Measurements from ENCODE around the genes LSMEM2, TUSC2 and IQCF2.

GRCh38 chr3:50251398-50251786 lies 15.4 kb downstream of the GNAI2 start:
- PRO-cap: no peak
CAGE:
- cytosol, long polyA minus RNA: no peak
- cytosol, long polyA plus RNA: no peak
- long polyA plus RNA: no peak
- nucleus, long polyA minus RNA: no peak
- nucleus, long polyA plus RNA: no peak

DNA sequence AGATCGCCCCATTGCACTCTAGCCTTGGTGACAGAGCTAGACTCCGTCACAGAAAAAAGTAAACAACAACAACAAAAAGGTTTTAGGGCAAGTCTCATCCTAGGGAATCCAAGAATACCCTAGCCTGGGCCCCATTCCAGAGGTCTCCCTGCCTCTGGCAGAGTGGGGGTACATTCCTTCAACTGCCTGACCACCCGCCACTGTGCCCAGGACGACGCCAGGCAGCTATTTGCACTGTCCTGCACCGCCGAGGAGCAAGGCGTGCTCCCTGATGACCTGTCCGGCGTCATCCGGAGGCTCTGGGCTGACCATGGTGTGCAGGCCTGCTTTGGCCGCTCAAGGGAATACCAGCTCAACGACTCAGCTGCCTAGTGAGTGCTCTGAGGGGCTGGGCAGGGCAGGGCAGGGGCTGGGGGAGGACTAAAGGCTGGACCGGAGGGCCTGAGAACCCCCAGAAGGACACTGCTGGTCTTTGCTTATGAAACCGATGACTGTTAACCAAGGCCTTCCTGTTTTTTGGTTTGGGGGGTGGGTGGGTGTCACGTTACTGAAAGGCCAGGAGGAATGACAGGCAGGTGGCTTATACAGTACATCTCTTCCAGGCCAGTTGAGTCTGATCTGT lies 16.0 kb upstream of the SEMA3B start:
- PRO-cap: no peak
CAGE:
- cytosol, long polyA minus RNA: no peak
- cytosol, long polyA plus RNA: no peak
- long polyA plus RNA: no peak
- nucleus, long polyA minus RNA: no peak
- nucleus, long polyA plus RNA: no peak

DNA sequence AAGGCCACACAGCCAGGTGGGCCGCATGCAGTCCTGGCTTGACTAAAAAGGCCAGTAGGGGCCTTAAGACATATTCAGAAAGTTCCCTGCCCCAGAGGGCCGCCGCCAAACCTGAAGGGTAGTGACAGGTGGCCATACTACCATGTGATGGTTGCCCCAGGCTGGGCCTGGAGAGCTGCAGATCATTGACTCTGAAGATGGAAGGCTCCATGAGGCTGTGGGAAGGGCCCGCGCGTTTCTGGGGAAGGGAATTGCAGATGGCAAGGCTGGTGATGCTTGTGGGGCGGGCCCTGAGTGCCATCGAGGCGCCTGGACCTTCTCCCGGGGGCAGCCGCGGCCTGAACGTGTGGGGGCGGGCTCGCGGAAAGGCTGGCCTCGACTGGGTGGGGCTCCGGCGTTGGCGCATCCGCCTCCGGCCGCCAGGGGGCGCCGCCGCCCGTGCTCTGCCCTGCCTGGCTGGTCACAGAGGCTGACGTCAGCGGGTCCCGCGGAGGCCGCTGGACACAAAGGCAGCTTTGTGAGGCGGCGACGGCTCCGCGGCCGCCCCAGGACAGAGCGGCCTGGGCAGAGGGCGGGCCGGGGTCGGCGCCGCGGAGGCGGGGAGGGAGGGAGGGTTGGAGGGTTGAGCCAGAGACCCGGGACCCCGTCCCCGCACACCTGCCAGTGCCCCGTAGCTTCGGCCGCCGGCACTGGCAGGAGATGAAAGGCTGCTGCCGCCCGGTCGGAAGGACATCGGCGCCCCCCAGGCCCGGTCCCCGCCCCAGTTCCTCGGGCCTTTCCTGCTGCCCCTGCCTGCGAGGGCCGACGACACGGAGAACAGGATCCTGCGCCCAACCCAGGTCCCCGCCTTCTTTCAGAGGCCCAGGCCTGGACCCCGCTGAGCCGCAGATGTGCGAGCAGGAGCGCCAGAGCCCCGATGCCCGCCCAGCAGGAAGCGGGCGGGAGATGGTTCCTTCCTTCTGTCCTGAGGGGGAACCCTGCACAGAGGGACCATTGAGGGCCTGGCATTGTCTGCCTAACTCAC lies 8.9 kb upstream of the SEMA3B start:
- PRO-cap: unidirectional peak, plus-strand start at position 481 of the sequence; bidirectional peak, plus-strand start at position 856 of the sequence, minus-strand start at position 918 of the sequence
CAGE:
- cytosol, long polyA minus RNA: no peak
- cytosol, long polyA plus RNA: no peak
- long polyA plus RNA: no peak
- nucleus, long polyA minus RNA: no peak
- nucleus, long polyA plus RNA: no peak

DNA sequence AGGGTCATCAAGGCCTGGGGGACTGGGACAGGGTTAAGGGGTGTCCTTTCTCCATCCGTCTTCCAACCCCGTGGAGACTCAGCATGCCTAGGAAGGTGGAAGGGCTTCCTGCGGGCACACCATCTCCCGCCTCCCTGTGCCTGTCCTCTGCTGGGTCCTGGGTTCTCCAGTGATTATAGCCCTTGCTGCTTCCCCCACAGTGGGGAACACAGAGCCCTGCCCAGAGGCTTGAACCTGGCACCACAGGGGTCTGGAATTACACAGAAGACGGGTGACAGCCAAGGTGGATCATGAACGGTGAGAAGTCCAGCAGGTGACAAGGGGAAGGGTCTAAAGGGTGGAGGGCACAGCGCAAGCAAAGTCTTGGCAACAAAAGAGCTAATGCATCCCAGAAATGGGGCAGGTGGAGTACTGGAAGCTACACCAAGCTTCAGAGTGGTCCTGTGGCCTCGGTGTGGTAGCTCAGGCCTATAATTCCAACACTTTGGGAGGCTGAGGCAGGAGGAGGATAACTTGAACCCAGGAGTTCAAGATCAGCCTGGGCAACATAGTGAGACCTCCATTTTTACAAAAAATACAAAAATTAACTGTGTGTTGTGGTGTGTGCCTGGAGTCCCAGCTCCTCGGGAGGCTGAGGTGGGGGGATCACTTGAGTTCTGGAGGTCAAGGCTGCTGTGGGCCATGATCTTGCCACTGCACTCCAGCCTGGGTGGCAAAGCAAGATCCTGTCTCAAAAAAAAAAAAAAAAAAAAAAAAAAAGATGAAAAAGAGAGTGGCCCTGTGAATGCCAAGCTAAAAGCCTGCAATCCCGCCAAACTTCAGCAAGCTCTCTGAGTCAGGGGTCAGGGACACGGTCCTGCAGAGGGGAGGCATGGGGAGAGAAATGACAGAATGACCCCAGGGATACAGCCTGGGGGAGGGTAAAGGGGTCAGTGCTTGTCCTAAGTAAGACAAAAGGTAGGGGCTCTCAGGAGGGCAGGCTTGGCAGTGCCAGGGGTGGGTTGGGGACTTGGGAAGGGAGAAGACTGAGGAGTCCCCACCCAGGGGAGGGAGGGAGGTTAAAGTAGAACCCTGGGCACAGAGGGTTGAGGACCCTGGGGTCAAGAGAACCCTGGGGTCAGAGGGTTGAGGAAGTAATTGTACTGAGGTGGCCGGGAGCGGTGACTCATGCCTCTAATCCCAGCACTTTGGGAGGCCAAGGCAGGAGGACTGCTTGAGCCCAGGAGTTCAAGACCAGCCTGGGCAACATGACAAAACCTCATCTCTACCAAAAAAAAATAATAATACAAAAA lies 5.7 kb upstream of the SEMA3B start:
- PRO-cap: no peak
CAGE:
- cytosol, long polyA minus RNA: no peak
- cytosol, long polyA plus RNA: no peak
- long polyA plus RNA: no peak
- nucleus, long polyA minus RNA: no peak
- nucleus, long polyA plus RNA: no peak

- PRO-cap: no peak
CAGE:
- cytosol, long polyA minus RNA: no peak
- cytosol, long polyA plus RNA: no peak
- long polyA plus RNA: no peak
- nucleus, long polyA minus RNA: no peak
- nucleus, long polyA plus RNA: no peak
These were observed at the start of gene LSMEM2 for GRCh38 chr3:50278619-50279290. Gene LSMEM2, plus strand, starts transcription at chr3:50279087.

DNA sequence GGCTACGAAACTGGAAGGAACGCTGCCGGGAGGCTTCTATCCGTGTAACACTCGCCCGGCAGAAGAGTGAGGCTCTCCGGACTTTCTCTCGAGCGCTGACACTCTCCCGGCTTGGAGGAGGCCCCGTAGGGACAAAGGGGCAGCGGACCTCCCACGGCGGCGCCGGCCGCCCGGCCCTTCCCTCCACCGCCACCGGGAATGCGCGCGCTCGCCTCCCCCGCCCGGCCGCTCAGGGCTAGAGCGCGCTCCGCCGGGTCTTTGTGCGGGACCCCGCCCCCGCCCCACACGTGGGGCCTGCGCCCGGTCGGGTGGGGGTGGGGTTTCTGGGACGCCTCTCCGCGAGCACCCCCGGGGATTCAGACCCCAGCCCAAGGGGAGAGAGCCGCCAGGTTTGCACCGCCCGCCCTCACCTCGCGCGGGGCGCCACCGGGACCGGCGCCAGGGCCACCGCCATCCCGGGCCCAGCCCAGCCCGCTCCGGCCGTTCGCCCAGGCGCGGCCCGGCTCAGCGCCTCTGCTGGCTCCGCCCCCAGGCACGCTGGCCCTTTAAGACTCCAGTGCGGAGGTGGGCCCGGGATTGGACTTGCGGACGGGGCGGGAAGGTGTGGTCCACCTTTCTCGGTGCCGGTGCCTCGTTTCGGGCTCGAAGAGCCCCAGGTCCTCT lies 1.5 kb downstream of the HYAL2 start:
- PRO-cap: bidirectional peak, plus-strand start at position 238 of the sequence, minus-strand start at position 200 of the sequence; bidirectional peak, plus-strand start at position 576 of the sequence, minus-strand start at position 518 of the sequence
CAGE:
- cytosol, long polyA minus RNA: start-site peak on the minus strand centred at position 504 of the sequence, 53 bp wide, 28 reads
- cytosol, long polyA plus RNA: start-site peak on the minus strand centred at position 503 of the sequence, 51 bp wide, 245 and 240 reads in 2 replicates
- long polyA plus RNA: no peak
- nucleus, long polyA minus RNA: no peak
- nucleus, long polyA plus RNA: no peak

GRCh38 chr3:50327869-50328935 lies at the start of gene TUSC2:
Gene TUSC2, minus strand, starts transcription at chr3:50328223.
- PRO-cap: bidirectional peak, plus-strand start at chr3:50328342, minus-strand start at chr3:50328219
CAGE:
- cytosol, long polyA minus RNA: start-site peak on the minus strand at chr3:50328163-50328243, 25 reads
- cytosol, long polyA plus RNA: start-site peak on the minus strand at chr3:50328163-50328213, 207 and 119 reads in 2 replicates
- long polyA plus RNA: start-site peak on the minus strand at chr3:50328163-50328219, 517 and 378 reads in 2 replicates
- nucleus, long polyA minus RNA: no peak
- nucleus, long polyA plus RNA: no peak

DNA sequence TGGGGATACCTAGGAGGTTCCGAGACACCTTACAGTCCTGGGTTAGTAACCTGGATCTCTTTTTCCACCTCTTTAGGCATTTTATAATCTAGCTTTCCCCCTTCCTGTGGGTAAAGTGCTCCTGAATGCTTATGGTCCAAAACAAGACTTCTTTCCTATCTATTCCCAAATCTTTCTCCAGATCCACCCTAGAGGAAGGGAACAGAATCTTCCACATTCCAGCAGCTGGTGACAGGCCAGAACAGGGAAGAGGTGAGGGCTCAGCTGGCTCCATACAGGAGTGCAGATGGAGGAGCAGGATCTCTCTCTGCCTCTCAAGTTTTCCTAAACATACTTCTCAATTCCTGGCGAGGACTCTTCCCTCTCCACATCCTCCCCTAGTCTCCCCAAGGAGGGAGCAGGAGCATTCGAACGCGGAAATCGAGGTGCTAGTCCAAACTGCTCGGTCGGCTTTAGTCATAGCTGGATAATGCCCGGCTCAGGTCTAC lies 4.2 kb downstream of the RASSF1 start:
- PRO-cap: no peak
CAGE:
- cytosol, long polyA minus RNA: no peak
- cytosol, long polyA plus RNA: no peak
- long polyA plus RNA: no peak
- nucleus, long polyA minus RNA: no peak
- nucleus, long polyA plus RNA: no peak

- PRO-cap: no peak
CAGE:
- cytosol, long polyA minus RNA: no peak
- cytosol, long polyA plus RNA: no peak
- long polyA plus RNA: no peak
- nucleus, long polyA minus RNA: no peak
- nucleus, long polyA plus RNA: no peak
These were observed 705 bp downstream of the TMEM115 start for GRCh38 chr3:50358275-50359357.

- PRO-cap: no peak
CAGE:
- cytosol, long polyA minus RNA: no peak
- cytosol, long polyA plus RNA: no peak
- long polyA plus RNA: no peak
- nucleus, long polyA minus RNA: no peak
- nucleus, long polyA plus RNA: no peak
These were observed 18.9 kb downstream of the HEMK1 start for GRCh38 chr3:50587988-50588946.

DNA sequence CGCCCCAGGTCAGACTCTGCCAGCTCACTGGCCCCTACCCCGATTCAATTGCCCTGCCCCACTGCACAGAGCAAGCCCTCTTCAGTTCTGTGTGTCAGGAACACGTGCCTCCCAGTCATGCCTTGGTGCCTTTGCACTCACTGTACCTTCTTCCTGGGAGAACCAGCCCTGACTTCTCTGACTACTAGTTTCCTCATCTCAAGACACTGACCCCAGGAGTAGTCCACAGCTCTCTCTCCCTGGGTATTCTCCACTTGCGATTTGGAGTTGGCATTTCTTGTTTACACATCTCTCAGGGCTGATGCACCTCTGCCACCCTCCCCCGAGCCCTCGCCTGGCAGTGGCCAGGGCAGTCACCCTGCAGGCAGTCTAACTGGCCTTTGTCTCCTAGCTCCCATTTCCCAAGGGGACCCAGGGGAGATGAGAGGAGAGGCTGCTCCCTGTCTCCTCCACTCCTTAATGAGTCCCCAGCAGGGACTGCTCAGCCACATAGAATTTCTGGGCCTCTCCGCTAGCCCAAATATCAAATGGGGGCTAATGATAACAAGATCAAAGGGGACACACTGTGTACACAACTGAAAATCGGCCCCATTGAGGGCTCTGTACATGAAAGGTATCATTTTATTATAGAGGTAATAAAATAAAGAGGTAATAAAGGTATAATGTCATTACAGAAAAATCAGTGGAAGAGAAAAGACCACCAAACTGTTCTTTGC lies 5.5 kb downstream of the CISH start:
- PRO-cap: no peak
CAGE:
- cytosol, long polyA minus RNA: no peak
- cytosol, long polyA plus RNA: no peak
- long polyA plus RNA: no peak
- nucleus, long polyA minus RNA: no peak
- nucleus, long polyA plus RNA: no peak

DNA sequence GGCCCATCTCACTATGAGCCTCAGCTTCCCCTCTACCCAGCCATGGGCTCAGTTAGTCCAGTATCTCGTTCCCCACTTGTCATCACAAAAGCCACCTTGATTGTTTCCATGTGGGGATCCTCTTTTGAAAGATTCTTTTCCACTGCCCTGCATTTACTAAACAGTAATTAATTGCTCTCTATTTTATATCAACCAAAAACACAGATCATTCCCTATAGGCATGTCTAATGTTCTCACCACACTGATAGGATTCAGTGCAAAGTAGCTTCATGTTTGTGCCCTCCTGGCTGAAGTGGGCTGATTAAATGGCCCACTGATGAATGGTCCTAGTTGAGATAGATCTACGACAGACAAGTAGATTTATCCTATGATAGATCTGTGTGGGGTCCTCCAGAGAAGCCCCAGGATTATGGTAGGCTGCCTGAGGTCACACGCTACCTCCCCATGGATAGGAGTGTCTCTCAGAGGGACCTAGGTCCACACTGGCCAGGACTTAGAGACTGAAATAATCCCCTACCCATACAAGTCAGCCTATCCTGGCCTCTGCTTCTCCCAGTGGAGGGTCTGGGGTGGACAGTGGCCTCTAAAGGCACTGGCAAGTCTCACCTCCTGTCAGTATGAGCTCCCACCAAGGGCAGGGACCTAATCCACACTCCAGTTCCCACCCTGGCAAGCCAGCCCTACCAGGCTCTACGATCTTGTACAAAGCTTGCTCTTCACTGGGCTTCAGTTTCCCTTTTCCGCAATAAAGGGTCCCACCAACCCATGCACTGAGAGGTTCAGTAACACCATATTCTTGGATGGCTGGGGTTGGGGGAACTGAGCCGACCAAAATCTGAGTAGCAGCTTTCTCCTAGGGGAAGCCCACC lies 2.6 kb downstream of the CISH start:
- PRO-cap: no peak
CAGE:
- cytosol, long polyA minus RNA: no peak
- cytosol, long polyA plus RNA: no peak
- long polyA plus RNA: no peak
- nucleus, long polyA minus RNA: no peak
- nucleus, long polyA plus RNA: no peak

DNA sequence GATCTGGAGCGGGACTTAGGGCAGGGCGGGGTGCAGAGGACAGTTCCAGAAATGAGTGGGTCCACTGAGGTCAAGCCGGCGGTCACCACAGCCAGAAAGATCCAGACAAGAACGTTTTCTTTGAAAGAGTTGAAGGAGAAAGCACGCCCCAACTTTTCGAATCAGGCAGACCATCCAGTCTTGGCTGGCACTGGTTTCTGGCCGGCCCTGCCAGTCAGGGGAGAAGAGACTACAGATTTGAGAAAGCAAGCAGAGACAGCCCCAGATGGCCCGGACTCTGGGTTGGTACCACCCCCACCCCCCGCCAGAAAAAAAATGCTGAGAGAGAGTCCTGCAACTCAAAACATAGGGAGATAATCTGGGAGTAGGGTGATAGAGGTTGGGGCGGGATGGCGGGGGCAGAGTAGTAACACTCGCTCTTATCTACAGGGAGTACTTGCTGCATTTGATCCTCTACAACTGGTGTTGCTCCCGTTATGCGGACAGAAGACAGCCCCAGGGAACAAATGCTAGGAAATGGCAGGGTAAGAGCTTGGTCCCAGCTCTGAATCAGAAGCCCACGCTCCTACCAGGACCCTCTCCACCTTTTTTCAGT lies 942 bp upstream of the CISH start:
- PRO-cap: no peak
CAGE:
- cytosol, long polyA minus RNA: no peak
- cytosol, long polyA plus RNA: no peak
- long polyA plus RNA: no peak
- nucleus, long polyA minus RNA: no peak
- nucleus, long polyA plus RNA: no peak

DNA sequence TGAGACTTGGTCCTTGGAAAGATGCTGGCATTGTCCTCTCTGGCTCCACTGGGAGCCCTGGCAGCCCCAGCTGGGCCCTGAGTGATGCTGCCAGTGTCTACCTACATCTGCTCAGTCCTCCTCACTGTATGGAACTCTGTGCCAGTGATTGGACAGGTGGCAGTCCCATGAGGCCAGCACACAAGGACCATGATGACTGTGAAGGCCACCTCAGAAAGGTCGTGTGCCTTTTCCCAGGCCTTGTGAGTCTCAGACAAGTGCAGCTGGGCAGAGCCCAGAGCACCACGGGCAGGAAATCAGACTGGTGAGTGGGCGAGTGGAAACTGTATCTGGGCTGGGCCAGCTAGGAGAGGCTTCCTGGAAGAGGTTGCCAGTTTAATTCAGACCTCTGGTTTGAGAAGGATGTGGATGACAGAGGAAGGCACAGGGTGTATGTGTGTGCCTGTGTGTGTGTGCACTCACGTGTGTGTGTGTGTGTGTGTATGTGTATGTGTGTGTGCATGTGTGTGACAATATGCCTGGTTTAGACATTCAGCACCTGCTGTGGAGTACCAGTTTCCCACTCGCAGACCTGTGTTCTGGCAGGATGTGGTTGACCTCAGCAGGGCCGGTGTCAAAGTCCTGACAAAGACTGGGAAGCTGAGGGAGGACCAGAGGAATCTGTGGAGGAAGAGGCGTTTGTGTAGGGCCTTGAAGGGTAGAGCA lies 7.0 kb downstream of the MAPKAPK3 start:
- PRO-cap: no peak
CAGE:
- cytosol, long polyA minus RNA: no peak
- cytosol, long polyA plus RNA: no peak
- long polyA plus RNA: no peak
- nucleus, long polyA minus RNA: no peak
- nucleus, long polyA plus RNA: no peak

- PRO-cap: no peak
CAGE:
- cytosol, long polyA minus RNA: no peak
- cytosol, long polyA plus RNA: no peak
- long polyA plus RNA: no peak
- nucleus, long polyA minus RNA: no peak
- nucleus, long polyA plus RNA: no peak
These were observed at the start of gene IQCF2 for GRCh38 chr3:51861338-51861812. Gene IQCF2, plus strand, starts transcription at chr3:51861615.

GRCh38 chr3:51966452-51966892 lies 782 bp downstream of the PCBP4 start:
- PRO-cap: no peak
CAGE:
- cytosol, long polyA minus RNA: no peak
- cytosol, long polyA plus RNA: no peak
- long polyA plus RNA: no peak
- nucleus, long polyA minus RNA: no peak
- nucleus, long polyA plus RNA: no peak

- PRO-cap: no peak
CAGE:
- cytosol, long polyA minus RNA: no peak
- cytosol, long polyA plus RNA: no peak
- long polyA plus RNA: no peak
- nucleus, long polyA minus RNA: no peak
- nucleus, long polyA plus RNA: no peak
These were observed 7.7 kb downstream of the DUSP7 start for GRCh38 chr3:52048722-52049103.

GRCh38 chr3:52053815-52054544 lies 2.4 kb downstream of the DUSP7 start:
- PRO-cap: no peak
CAGE:
- cytosol, long polyA minus RNA: no peak
- cytosol, long polyA plus RNA: no peak
- long polyA plus RNA: no peak
- nucleus, long polyA minus RNA: no peak
- nucleus, long polyA plus RNA: no peak

GRCh38 chr3:52130960-52131426 lies 23.2 kb downstream of the POC1A start:
- PRO-cap: no peak
CAGE:
- cytosol, long polyA minus RNA: no peak
- cytosol, long polyA plus RNA: no peak
- long polyA plus RNA: no peak
- nucleus, long polyA minus RNA: no peak
- nucleus, long polyA plus RNA: no peak

DNA sequence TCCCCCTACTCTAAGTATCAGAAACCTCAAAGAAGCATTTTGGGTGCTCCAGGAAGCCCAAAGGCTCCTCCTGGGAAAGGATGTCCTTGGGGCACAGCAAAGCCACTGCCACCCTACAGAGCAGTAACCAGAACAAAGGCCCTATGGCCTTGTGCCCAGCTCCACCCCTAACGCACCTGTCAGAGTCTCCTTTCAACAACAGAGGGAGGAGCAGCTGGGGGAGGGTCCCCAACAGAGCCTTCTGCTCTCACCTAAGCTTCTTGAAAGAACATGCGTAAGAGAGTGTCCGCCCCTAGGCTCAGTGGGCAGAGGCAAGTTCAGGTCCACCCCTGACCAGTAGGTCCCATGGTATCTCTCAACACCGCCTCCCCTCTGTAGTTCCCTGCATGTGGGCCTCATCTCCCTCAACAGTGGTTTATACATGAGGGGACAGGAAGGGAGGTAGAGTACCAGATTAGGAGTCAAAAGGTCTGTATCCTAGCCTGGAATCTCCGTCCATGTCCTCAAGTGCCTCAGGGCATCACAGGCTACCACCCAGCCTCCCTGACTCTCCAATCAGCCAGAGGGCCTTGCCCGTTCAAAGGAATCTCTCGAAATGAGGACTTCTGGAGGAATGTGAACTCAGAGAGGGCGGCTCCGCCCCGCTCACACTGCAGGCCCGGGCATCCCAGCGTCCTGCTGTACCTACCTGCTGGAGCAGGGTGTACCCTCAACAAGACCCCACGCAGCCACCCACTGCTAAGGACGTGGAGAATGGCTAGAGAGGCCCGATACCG lies 752 bp downstream of the POC1A start:
- PRO-cap: bidirectional peak, plus-strand start at position 624 of the sequence, minus-strand start at position 596 of the sequence
CAGE:
- cytosol, long polyA minus RNA: no peak
- cytosol, long polyA plus RNA: no peak
- long polyA plus RNA: no peak
- nucleus, long polyA minus RNA: no peak
- nucleus, long polyA plus RNA: no peak

All from endothelial cell of umbilical vein (primary cell).